ENCODE measurements around a stretch of chr15.

- PRO-cap = no peak
Measured at GRCh38 chr15:97977639-97978334, 17.3 kb downstream of the ARRDC4 start.

DNA sequence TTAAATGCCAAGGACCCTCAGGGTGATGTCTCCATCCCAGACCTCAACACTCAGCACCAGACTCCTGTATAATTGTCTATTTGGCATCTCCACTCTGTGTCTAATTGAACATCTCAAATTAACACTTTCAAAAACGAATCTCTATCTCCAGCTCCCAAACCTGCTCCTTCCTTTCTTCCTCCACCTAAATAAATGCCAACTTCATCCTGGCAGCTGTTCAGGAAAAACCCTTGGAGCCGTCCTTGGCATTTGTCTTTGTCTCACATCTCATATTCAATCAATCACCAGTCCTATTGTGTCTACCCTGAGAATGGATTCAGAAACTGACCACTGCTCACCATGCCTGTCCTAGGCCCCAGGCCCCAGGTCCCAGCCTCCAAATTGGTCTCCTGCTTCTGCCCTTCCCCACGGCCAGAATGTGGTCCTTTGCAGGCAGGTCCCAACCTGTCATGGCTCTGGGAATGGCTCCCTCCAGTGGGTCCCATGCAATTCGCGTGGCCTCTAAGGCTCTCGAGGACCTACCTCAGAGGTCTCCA, 56.4 kb downstream of the ARRDC4 start:
- PRO-cap = no peak

GRCh38 chr15:98554972-98555256, 93.4 kb upstream of the IGF1R start:
- PRO-cap = no peak

DNA sequence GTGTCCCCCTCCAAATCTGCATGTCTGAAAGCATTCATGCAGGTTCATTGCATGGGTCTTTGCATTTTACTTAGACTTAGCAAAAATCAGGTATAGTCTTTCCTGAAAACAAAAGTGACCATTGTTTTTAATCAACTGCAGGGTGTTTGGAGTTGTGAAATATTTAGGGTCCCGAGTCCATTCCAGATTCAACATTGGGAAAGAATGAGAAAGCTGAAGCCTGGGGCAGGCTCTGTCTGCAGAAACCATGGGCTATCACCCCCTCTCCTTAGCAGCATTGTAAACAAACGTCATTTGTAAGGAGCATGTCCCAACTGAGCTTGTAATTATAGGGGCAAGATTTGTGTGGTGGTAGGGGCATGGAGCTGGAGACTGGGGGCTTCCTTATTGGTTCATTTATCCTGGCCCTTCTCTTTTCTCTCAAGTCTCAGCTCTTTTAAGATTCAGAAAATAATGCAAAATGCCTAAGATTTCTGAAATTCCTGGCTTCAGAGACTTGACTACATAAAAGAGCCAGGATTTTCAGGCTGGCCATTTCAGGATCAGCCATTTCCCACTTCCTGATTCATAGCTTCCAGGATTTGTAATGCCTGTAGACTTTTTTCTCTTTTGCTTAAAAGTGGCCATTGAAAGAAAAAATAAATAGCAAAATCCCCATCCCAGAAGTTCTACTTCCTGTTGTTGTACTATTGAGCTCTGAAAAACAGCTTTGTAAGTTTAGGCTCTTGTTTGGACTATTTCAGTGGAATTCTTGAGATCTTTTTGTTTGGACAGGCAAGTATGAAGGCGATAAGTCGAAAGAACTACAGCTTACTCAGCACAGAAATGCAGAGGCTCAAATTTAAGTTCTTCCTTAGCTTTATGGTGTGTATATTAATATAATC, 23.1 kb downstream of the IGF1R start:
- PRO-cap = no peak

DNA sequence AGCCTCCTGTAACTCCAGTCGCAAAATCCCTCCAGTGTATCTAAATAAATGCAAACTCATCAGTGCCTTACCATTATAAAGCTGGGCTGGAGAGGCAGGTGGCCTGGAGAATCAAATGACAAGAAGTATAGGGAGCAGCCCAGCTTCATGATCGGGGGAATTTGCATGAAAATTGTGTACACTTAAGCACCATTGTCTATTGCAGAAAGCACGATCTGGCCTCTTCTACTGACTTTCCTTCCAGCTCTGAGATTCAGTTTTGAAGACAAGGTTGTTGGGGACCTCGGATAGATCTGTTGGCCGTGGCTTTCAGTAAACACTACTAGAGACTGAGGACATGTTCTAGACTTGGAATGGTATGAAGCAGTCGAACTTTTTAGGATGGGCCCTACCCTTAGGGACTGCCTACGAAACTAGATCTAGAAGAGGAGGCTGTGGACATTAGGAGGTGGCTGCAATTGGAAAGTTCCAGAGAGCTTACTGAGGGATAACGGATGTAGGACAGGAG, 71.8 kb downstream of the IGF1R start:
- PRO-cap = no peak

- PRO-cap = no peak
Measured at GRCh38 chr15:98724025-98724288, 75.6 kb downstream of the IGF1R start.

DNA sequence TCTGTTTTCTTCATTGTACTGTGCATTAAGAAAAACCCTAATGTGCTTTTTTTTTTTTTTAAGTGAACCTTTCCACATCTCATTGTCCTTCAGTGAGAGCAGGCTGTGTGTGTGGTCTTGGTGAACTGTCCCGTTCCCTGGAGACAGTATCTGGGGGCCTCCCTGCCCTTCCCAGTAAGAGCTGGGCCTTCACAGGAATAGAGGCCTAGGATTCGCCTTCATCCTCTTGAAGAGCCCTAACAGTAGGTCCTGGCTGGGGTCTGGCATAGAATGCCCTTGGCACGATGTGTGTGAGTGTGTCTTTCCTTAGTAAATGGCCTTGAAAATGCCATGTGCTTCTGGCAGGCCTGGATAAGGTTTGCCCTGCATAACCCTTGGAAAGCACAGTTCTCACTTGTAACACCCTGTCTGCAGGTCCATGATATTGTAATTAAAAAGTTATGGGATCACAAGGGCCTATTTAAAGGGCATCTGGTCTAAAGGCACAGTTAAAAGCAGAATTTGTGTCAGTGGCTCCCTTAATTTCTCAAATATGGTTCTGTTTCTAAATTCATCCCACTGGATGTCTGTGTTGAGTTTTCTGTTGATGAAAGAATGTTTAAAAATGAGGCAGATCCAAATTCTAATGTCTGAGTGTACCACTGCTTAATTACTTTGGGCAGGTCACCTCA, 81.3 kb downstream of the IGF1R start:
- PRO-cap = no peak

DNA sequence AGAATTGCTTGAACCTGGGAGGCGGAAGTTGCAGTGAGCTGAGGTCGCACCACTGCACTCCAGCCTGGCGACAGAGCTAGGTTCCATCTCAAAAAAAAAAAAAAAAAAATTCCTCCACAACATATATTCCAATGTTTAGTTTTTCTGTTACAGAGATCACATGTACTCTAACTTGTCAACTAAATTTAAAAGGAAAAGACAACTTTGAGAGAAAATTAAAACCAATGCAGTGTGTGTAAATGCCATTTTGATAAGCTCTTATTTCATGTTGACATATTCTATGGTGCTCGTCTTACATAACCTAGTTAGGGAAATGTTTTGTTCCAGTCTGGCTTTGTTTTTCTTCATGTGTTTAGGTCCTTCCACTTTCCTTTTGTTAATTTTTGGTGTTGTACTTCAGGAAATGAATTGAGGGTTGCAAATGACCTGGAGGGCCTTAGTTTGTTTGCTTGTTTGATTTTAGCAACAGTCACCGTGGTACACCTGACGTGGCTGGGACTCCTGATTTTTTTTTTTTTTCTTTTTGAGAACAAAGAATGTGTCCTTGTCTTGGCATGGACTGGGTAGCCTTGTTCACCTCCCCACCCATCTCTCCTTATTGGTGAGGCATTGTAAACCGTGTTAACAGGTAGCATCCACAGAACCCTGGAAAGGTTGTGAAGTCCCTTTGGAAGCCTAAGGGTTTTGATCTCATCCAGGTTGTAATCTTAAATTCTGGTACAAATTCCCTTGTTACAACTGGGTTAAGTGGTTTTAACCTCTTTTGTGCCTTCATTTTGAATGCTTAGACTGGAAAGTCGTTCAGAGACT, 114.8 kb downstream of the IGF1R start:
- PRO-cap = no peak

GRCh38 chr15:98769750-98770343, 121.5 kb downstream of the IGF1R start:
- PRO-cap = no peak

- PRO-cap = no peak
Measured at GRCh38 chr15:98779534-98780129, 131.3 kb downstream of the IGF1R start.

GRCh38 chr15:98845132-98845546, 162.5 kb downstream of the PGPEP1L start:
- PRO-cap = no peak

DNA sequence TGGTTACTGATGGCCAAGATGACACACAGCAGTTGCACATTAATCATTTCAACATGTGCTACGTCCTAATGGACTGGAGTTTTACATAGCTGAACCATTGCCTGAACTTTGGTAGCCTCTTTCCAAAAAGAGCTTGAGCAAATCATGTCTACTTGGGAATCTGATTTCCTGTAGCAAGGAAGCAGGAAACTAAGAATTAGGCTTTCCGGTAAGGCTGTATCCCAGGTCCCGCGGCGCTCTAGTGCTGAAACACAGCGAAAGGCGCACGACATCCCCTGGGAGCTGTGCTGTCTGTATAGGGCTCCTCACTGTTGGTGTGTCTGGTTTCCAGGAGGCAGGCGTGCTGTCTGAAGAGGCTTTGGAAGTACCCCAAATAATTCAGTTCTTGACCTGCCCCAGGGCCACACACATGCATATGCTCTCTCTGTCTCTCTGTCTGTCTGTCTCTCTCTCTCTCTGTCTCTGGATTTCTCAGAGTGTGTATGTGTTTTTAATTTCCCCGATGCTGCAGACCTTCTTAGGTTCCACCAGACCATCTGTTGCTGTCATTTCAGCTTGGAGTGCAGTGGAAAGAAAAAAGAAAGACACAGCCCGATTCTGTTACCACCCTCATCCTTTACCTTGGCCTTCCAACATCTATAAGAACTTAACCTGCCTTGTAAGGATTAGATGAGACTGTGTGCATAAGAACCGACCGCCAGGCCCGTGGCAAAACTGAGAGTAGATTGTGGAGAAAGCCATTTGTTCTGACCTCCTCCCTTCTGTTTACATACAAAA, 9.5 kb upstream of the PGPEP1L start:
- PRO-cap = no peak

GRCh38 chr15:99058975-99060127, 45.5 kb upstream of the SYNM start:
- PRO-cap = no peak

DNA sequence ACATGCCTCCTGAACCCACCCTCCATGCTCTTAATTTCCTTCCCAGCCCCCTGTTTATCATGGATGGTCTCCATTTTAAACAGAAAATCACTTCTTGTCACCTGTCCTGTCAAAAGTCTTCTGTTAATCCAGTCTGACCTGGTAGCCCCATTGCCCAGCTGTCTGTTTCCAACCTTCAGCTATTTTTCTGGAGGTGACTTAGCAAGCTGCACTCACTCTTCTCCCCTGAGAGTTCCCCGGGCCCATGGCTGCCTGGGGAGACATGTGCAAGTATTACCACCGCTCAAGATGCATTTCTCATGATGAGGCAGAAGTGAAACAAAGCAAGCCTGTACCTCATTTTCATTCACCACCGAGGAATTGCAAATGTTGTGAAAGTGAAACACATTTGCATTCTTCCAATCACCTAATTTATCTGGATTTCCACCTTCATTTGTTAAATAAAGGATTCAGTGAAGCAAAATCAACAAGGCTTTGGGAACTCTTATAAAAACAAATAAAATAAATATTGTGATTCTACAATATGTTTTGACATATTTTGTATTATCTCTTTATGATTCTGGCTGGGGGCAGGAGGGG, 14.5 kb upstream of the SYNM start:
- PRO-cap = no peak

GRCh38 chr15:99120265-99120754, 15.4 kb downstream of the SYNM start:
- PRO-cap = no peak

DNA sequence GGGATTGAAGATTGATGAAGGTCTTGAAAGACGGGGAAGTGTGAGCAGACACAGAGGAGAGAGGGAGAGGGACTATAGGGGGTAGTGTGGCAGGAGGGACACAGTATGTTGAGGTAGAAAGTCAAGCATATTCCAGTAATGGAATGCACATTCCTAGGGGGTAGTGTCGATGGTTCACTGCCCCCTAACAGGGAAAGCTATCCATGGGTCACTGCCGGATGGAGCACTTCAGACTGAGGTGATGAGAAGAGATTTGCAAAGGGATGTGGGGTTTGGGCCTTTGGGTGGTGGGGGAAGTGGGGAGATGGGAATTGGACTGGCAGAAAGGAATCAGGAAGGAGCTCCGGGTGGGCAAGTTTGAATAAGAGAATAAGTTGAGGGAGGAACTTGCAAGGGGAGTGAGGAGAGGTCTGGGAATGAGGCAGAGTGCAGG, 15.9 kb downstream of the SYNM start:
- PRO-cap = no peak

- PRO-cap = no peak
Measured at GRCh38 chr15:99306110-99306373, 54.8 kb downstream of the LRRC28 start.

GRCh38 chr15:99450553-99451390, 115.0 kb upstream of the MEF2A start:
- PRO-cap = no peak

DNA sequence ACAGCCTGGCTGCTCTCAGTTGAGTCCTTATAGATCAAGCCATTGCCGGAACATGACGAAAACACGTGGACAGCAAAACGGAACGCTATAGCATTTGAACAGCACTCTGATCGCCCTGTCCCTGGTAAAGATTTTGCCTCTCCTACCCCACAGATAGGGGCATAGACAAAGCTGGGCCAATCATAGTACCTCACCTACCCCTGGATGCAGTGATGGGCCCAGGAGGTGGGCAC, 57.2 kb upstream of the MEF2A start:
- PRO-cap = no peak

- PRO-cap = no peak
Measured at GRCh38 chr15:99509359-99510102, 56.3 kb upstream of the MEF2A start.

All from neutrophil (primary cell).